Measurements from ENCODE around the gene CDKN2B.

DNA sequence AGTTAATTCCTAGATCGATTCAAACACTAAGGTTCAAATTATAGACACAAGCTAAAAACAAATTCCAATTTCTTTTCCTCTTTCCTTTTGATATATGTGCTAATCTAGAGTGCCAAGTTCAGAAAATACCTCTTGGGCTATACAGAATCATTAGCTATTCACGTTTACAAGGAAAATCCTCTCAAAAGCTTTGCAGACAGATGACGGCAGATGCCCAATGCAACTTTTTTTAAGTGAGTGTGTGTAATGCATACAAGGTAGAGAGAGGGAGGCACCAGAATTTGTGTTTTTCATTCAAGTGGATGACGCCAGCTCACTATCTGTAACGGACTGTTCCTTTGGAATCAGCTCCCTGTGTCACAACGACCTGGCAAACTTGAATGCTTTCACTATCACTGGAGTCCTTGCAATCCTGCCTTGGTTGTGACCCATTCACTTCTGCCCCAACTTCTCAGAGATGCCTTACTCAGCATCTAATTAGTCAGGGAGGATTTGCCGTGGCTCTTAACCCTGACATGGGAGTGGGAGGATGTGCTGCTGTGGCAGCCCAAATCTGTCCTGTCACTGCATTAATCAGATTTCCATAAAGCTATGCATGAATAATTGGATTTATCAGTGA, 148.5 kb downstream of the BNC2 start:
- PRO-cap, 2 experiments: no peak in any of the 2 experiments

GRCh38 chr9:16794902-16795815, 75.3 kb downstream of the BNC2 start:
- PRO-cap, 2 experiments: no peak in any of the 2 experiments

GRCh38 chr9:16824421-16825165, 45.9 kb downstream of the BNC2 start:
- PRO-cap, 2 experiments: no peak in any of the 2 experiments

GRCh38 chr9:17268926-17269343, 134.1 kb downstream of the CNTLN start:
- PRO-cap, 2 experiments: no peak in any of the 2 experiments

DNA sequence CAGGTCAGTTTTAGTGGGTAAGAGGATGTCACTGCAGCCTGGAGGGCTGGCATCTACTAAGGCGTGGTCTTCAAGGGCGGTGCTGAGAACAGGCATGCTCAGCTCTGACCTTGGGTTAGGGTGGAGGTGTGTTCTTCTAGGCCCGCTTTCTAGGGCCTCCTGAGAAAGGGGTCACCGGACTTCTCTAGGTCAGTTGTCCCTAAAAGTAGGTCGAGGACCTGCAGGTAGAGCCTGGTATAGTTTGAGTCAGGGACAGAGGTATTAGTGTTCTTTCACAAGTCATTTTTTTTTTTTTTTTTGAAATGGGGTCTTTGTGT, 25.8 kb downstream of the SH3GL2 start:
- PRO-cap, 2 experiments: no peak in any of the 2 experiments

- PRO-cap, 2 experiments: no peak in any of the 2 experiments
Observed at GRCh38 chr9:18178234-18178732, 295.7 kb upstream of the ADAMTSL1 start.

- PRO-cap, 2 experiments: no peak in any of the 2 experiments
Observed at GRCh38 chr9:19223553-19224072, 6.9 kb upstream of the DENND4C start.

DNA sequence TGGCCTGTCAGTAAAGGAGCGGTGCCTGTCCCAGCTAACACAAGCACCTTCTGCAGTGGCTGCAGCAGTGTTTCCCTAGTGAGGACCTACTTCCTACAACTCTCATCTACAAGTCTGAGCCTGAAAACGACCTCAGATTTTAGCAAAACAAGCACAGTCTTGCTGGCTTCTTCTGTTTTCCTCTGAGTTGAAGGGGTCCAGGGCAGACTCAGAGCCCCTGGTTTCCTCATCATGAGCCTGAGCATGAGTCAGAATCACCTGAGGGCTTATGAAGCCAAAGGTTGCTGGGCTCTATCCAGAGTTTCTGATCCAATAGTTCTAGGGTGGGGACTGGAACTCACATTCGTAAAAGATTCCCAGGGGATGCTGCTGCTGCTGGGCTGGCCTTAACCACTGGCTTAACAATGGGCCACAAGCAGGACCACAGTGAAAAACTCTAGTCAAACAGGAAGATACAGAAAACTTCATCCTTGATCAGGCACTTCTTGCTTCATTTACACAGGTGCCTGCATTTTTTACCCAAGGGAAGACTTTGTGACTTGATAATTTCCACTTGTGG, 4.4 kb upstream of the ACER2 start:
- PRO-cap, 2 experiments: no peak in any of the 2 experiments

DNA sequence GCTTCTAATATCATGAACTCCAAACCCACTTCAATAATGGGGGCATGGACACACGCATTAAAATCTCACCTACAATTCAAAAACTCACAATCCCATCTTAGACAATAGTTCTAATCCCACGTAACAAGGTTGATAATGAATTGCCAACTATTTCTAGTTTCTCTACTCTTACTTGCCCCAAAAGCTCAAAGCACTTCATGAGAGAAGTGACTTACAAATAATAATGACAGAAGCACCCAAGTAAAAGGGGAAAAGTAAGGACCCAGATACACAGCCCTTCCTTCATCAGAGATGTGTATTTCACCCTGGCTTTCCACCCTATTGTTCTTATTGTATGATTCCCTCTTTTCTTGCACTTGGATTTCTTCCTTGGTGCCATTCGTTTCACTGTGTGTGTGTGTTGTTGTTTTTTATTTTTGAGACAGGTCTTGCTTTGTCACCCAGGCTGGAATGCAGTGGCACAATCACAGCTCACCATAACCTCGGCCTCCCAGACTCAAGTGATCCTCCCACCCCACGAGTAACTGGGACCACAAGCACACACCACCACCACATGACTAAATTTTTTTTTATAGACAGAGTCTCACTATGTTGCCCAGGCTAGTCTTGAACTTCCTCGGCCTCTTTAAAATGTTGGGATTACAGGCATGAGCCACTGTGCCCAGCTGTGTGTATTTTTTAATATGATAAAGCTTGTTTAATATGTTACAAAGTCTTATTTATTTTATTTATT, 72.1 kb downstream of the MLLT3 start:
- PRO-cap, 2 experiments: no peak in any of the 2 experiments

DNA sequence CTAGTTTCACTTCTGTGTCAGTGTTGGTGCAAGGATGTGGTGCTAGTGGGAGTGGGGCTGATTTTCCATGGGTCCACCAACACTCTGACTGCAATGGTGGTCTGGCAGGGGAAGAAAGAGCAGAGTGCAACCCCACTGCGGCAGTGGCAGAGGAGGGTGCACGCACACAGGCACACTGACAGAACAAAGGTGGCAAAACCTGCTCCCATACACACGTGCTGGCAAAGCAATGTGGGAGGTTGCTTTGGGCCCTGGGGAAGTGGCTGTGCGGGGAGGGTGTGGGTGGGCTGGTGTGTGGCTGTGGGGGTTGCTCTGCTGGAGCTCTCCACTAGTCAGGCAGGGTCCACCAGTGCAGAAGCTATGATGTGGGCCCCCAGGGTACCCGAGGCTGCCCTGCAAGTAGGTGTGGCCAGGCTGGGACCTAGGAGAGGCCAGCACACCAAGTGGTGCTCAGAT, 45.9 kb upstream of the IFNE start:
- PRO-cap, 2 experiments: no peak in any of the 2 experiments

GRCh38 chr9:21682907-21683395, 119.5 kb upstream of the MTAP start:
- PRO-cap, 2 experiments: no peak in any of the 2 experiments

GRCh38 chr9:21801997-21802368, 453 bp upstream of the MTAP start:
- PRO-cap, 2 experiments: peak in 2 of 2 experiments; most common plus-strand start chr9:21802284 (in 2); most common minus-strand start chr9:21802198 (in 2)

DNA sequence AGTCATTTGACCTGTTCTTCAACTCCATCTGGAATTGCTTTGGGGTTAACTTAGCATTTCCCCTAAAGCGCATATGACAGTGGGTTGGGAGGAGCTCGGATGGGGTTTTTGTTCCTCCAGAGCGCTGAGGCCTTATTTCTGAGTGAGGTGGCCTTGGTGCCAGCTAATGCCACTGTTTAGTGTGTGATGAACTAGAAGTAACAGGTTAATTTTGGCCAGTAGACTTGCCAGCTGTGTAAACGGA, 34.1 kb downstream of the MTAP start:
- PRO-cap, 2 experiments: no peak in any of the 2 experiments

GRCh38 chr9:22009039-22009663, at the start of gene CDKN2B:
TSS of gene CDKN2B (minus strand) at chr9:22009305.
- PRO-cap, 2 experiments: peak in 2 of 2 experiments; most common plus-strand start chr9:22009475 (in 2); most common minus-strand start chr9:22009297 (in 2)

- PRO-cap, 2 experiments: no peak in any of the 2 experiments
Observed at GRCh38 chr9:22646092-22646446, 199.4 kb downstream of the DMRTA1 start.

- PRO-cap, 2 experiments: peak in 2 of 2 experiments; most common minus-strand start chr9:23821803 (in 1)
Observed at GRCh38 chr9:23821189-23822236, 4.5 kb downstream of the ELAVL2 start.

DNA sequence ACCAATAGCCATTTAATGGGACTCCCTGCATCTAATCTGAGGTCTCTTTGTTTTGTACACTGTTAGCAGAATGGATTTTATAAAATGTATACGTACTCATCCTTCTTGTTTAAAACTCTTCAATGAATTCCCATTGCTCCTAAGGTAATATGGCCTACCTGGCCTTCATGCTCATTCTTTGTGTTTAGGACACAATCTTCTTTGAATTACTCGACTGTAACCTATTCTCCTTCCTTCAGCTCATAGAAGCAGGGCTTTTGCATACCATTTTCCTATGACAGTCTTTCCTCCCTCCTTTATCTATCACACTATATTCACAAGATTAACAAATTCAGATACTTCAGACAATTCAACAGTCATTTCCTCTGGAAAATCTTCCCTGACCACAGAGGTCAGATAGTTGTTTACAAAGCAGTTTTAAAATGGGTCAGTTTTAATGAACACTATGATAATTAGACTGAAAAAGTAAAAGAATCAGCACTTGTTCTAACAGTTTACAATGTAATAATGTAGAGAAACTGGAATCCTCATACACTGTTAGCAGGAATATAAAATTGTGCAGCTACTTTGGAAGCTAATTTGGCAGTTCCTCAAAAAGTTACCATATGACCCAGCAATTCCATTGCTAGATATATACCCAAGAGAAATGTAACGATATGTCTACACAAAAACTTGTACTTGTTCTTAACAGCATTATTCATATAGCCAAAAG, 4.3 kb downstream of the CAAP1 start:
- PRO-cap, 2 experiments: no peak in any of the 2 experiments

GRCh38 chr9:27109634-27109965, 575 bp downstream of the TEK start:
- PRO-cap, 2 experiments: no peak in any of the 2 experiments

- PRO-cap, 2 experiments: no peak in any of the 2 experiments
Observed at GRCh38 chr9:27339760-27340239, 42.9 kb upstream of the EQTN start.

- PRO-cap, 2 experiments: no peak in any of the 2 experiments
Observed at GRCh38 chr9:27473004-27473585, 51.0 kb upstream of the IFNK start.

All from Colon Carcinoma Metastatic in the Lung (tissue), 2 donors.